Neuron (in vitro differentiated cells): ENCODE measurements around a stretch of chr11.

DNA sequence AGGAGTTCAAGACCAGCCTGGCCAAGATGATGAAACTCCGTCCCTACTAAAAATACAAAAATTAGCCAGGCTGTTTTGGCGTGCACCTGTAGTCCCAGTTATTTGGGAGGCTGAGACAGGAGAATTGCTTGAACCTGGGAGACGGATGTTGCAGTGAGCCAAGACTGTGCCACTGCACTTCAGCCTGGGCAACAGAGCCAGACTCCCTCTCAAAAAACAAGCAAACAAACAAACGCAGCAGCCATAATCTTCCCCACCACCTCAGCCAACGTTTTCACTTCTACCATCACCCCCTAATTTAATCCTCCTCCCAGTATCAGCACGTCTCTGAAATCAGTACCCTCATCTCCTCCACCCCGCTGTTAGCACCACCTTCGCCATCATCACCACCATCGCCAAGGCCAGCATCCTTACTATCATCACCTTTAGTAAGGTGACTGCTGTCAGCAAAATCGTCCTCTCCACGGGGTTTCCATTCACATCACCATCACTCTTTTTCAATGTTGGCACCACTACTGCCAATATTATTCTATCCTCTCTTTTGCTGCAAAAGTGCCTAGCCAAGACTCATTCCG lies 7.9 kb downstream of the SLC15A3 start:
- PRO-cap: no peak

- PRO-cap: no peak
Observed at GRCh38 chr11:60954260-60954823, 2.4 kb upstream of the SLC15A3 start.

- PRO-cap: no peak
Observed at GRCh38 chr11:61075754-61076243, 26.5 kb upstream of the CD5 start.

DNA sequence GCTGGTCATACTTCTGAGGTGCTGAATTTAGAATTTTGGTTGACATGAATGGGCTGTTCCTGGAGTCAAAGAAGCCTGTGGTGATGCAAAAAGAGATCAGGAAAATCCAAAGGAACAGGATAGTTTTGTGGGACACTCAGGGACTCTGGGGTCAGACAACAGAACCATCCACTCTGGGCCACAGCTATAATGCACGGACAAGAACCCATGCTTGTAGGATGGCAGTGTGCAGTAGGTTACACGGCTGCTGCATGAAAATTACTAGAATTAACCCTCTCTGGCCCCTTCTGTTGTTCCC lies 22.2 kb upstream of the CD5 start:
- PRO-cap: no peak

DNA sequence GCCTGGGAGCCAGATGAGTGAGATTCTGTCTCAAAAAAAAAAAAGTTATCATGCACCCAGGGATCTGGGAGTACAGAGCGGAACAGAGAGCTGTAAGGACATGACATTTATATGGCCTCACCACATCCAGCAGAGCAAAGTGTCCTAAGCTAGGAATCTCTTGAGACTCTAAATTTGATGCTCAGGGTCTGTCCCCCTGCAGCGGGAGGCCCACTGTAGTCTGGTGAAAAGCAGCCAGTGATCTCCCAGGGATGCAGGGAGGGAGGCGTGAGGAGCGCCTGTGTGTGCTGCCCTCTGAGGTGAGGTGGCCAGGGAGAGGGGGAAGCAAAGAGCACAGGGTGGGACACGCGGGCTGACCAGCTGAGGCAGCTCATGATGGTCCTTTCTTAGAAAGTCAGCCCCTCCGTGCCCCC lies 26.4 kb downstream of the CD5 start:
- PRO-cap: no peak

- PRO-cap: no peak
Observed at GRCh38 chr11:61131135-61131722, 28.9 kb downstream of the CD5 start.

GRCh38 chr11:61369353-61370150 lies 7.4 kb downstream of the TMEM138 start:
- PRO-cap: no peak

GRCh38 chr11:61417953-61418624 lies 11.7 kb downstream of the CPSF7 start:
- PRO-cap: no peak

DNA sequence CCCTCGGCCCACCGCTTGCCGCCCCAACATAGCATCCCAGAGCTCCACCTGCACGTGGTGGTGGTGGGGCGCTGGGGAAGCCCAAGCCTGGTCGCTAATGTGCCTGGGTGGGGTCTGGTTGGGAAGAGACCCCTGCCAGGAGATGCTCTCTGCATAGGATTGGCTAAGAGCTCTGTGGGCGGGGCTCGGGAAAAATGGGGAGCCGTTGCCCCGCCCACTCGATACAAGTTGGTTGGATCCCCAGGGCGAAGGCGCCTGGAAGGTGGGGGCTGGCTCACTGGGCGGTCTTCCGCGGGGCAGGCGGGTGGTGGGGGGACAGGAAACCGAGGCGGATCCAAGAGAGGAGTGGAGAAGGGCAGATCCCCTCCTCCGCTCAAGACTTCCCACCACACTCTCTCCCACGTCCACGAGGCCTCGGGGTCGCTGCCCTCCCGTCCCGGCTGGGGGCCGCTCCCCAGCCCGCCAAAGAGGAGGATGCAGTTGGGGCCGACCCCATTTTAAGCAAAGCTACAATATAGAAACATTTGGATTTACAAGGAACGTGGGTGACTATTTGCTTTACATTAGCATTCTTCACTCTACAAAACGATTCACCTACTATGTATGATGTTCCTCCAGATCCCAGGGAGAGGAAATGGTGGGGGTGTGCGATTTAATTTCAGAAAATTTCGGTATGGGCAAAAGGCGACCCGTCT lies 7.8 kb downstream of the LRRC10B start:
- PRO-cap: no peak

DNA sequence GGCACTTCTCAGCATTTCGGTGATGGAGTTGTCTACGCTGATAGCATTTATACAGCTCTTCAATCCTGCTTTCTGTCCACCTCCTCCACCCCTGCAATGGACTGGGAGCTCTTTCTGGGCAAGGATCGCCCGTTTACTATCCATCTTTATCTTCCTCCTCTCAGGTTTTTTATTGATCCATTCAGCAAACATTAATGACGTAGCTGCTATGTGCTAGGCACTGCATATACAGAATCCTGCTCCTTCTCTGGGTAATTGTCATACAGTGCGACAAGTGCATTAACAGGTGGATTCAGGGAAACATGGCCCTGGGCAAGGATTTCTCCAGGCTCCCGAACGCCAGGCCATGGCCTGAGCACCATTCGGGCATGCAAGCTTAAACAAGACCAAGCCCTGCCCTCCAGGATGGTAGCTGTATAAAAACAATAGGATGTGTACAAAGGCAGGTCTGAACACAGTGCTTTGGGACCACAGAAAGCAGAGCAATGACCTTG lies 9.0 kb upstream of the SYT7 start:
- PRO-cap: no peak

- PRO-cap: no peak
Observed at GRCh38 chr11:61696508-61696976, 16.4 kb downstream of the DAGLA start.

GRCh38 chr11:61698204-61699024 lies 18.2 kb downstream of the DAGLA start:
- PRO-cap: no peak

DNA sequence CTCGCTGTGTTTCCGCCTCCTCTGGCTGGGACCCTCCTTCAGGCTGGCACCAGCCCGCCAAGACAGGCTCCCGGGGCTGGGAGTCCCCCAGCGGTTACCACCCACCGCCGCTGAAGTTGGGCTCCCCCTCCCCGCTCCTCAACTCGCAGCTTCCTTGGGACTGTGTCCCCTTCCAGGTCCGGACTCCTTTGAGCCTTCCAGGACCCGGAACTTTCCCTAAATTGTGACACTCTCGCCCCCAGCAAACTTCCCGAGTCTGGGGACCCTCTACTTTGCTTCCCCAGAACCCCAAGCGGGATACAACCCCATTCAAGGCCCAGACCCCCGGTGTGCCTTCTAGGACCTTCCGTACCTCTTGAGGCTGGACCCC lies 417 bp downstream of the MYRF start:
- PRO-cap: no peak

- PRO-cap: no peak
Observed at GRCh38 chr11:61757401-61757985, 5.1 kb downstream of the MYRF start.

DNA sequence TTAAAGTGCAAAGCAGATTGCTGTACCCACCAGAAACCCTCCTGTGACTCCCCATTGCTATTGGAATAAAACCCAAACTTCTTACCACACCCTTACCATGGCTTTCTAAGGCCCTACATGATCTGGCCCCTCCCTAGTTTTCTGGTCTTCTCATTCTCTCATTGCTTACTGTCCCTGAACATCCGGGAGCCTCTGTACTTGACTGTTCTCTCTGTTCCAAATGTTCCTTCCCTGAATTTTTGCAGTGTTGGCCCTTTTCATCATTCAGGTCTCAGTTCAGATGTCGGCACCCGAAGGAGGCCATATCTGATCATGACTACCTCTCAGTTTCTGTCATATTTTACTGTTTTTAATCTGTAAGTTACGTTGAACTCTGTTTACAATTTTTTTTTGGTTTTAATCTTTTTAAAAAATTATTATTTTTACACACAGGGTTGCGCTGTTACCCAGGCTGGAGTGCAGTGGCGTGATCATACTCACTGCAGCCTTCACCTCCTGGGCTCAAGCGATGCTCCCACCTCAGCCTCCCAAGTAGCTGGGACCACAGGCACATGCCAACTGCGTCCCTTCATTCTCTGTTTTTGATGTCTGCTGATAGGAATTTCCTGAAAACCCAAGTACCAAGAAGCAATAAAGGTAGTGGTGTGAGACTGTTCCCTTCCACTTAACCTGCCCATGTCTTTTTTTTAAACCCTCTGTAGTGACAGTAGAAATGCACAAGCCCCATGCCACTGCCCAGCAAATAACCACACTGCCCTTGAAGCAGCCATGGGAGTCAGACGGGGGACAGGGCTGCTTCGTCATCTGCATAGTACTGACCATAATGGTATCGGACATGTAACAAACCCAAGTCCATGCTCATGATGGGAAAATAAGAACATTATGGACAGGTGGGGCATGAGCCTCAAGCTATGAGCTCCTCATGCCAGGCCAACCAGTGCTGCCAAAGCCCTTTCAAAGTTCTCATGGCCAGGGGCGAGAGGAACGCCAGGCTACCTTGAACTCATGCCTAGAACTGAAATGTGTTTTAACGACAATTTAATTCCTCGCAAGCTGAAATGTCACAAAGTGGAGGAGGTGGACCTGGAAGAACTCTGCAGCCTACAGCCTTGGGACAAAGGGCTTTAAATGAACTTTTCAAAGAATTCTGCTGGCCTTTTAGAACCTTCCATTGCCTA lies 7.5 kb downstream of the FADS1 start:
- PRO-cap: no peak

DNA sequence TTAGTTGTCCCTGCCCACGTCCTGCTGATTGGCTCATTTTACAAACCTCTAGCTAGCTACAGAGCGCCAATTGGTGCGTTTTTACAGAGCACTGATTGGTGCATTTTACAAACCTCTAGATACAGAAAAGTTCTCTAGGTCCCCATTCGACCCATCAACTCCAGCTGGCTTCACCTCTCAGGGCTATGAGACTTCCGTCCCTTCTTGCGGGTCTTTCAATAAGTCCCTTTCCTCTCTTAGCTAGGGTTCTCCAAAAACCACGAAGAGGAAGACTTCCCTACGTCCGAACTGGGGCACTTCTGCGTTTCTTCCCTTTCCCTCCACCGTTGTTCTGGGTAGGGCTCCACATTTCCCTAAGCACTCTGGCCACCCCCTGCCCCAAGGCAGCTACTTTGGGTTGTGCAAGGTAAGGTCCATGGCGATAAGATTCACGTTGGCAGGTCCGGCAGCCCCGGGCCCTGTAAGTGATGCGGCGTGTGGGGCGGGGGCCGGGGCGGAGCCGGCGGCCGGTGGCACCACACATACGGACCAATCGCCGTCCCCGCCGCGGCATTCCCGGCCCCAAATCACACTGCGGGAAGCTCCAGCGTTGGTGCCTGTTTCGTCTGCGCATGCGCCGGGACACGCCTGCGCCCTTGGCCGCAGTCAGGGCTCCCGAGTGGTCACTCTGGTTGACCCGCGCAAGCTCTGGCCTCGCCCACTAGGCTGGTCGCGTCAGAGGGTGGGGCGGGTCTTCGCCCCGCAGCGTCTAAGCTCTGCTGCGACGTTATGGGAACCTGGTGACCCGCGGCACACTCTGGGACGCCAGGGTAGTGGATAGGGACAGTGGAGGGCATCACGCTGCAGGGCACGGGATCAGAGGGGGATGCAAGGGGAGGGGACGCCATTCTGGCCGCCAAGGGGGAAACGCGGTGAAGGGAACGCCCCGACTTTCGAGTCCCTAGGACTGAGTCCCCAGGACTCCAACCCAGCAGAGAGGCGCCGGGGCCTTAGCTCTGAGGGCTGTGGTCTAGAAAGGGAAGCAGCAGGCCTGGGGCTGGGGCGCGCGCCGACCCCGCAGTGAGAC lies 1.8 kb downstream of the FADS1 start:
- PRO-cap: bidirectional peak, plus-strand start at position 145 of the sequence, minus-strand start outside the sequence; bidirectional peak, plus-strand start at position 792 of the sequence, minus-strand start at position 466 of the sequence

GRCh38 chr11:61815749-61816008 lies 1.1 kb downstream of the FADS1 start:
- PRO-cap: bidirectional peak, plus-strand start at chr11:61815985, minus-strand start at chr11:61815876

DNA sequence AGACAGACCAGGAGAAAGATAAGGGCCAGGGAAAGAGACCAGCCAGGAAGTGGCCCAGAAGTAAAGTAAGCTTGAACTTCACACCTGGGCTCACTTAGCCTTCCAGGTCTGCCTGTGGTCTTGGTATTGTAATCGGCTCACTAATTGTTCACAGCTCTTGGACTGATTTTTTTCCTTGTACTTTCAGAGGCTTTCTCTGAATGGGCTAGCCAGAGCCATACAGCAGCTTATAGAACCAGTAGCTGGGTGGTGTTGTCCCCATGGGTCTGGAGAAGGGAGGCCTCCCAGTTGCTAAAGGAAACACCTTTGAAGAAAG lies 10.1 kb downstream of the FADS3 start:
- PRO-cap: no peak

DNA sequence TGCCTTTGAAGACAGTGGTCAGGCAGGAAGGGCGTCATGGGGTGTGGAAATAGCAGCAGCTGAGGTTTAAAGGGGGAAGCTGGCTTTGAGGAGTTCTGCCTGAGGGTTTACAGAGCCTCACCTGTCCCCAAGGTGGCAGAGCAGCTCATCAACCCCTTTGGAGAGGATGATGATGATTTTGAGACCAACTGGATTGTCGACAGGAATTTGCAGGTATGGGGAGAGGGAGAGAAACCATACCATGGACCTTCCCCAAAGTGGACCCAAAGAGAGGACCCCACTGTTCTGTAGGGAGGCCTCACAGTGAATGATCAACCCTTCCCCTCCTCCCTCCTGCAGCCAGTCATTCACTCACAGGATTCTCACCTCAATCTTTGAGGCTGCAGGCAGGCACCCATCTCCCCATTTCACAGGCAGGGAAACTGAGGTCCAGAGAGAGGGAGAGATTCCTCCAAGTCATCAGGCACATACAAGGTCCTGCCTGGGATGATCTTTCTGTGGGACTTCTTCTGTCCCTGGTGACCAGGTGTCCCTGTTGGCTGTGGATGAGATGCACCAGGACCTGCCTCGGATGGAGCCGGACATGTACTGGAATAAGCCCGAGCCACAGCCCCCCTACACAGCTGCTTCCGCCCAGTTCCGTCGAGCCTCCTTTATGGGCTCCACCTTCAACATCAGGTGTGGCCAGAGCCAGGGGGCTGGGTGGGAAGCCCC lies 7.9 kb downstream of the FTH1 start:
- PRO-cap: no peak

DNA sequence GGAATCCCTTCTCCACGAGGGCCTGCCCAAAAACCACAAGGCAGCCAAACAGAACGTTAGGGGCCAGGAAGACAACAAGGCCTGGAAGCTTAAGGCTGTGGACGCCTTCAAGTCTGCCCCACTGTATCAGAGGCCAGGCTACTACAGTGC lies 5.2 kb downstream of the FTH1 start:
- PRO-cap: no peak